NCI-H460 (cell line): ENCODE data around the genes SOCS4 and ATG14.

RAMPAGE:
- cytosol, long total RNA: no peak
- long total RNA: no peak
- nucleus, long total RNA: no peak
These were observed 120.8 kb downstream of the SAMD4A start for GRCh38 chr14:54687447-54688313.

GRCh38 chr14:54701749-54702674, 135.1 kb downstream of the SAMD4A start:
RAMPAGE:
- cytosol, long total RNA: no peak
- long total RNA: no peak
- nucleus, long total RNA: no peak

RAMPAGE:
- cytosol, long total RNA: no peak
- long total RNA: no peak
- nucleus, long total RNA: no peak
These were observed 145.0 kb downstream of the GCH1 start for GRCh38 chr14:54757573-54758136.

DNA sequence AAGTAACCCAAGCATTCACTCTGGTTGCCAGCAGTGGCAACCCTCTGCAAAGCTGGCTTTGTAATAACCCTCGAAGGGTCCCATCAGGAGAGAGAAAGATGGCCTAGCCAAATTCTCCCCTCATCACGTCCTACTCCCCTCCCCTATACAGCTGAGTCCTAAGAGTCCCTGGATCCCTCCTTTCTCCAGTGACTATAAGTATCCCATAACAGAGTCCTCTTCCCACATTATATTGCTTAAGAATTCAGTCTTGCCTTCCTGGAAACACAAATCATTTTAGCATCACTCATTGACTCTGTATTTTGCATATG, 130.3 kb downstream of the GCH1 start:
RAMPAGE:
- cytosol, long total RNA: no peak
- long total RNA: no peak
- nucleus, long total RNA: no peak

GRCh38 chr14:54782742-54783325, 119.8 kb downstream of the GCH1 start:
RAMPAGE:
- cytosol, long total RNA: no peak
- long total RNA: no peak
- nucleus, long total RNA: no peak

DNA sequence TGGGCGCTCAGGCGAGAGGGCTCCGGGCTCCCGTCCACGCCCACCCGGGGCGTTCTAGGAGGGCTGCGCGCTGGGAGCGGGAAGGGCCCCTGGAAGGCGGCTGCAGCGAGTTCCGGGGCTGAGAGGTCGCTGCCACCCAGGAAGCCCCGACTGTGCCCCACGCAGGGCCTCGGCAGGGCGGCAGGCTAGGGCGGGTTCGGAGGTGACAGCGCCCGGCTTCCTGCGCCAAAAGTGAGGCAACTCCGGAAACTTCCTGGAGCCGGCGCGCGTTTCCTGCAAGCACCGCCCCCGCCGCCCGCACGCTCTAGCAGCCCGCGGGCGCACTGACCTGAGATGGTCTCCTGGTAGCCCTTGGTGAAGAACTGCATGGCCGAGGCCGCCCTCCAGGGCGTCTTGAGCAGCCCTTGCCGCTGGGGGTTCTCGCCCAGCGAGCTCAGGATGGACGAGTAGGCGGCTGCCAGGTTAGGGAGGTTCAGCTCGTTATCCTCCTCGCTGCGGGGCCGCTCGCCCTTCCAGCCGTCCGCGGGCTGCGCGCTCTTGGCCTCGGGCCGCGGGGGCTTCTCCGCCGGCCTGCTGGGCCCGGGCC, 540 bp downstream of the GCH1 start:
RAMPAGE:
- cytosol, long total RNA: no peak
- long total RNA: no peak
- nucleus, long total RNA: no peak

DNA sequence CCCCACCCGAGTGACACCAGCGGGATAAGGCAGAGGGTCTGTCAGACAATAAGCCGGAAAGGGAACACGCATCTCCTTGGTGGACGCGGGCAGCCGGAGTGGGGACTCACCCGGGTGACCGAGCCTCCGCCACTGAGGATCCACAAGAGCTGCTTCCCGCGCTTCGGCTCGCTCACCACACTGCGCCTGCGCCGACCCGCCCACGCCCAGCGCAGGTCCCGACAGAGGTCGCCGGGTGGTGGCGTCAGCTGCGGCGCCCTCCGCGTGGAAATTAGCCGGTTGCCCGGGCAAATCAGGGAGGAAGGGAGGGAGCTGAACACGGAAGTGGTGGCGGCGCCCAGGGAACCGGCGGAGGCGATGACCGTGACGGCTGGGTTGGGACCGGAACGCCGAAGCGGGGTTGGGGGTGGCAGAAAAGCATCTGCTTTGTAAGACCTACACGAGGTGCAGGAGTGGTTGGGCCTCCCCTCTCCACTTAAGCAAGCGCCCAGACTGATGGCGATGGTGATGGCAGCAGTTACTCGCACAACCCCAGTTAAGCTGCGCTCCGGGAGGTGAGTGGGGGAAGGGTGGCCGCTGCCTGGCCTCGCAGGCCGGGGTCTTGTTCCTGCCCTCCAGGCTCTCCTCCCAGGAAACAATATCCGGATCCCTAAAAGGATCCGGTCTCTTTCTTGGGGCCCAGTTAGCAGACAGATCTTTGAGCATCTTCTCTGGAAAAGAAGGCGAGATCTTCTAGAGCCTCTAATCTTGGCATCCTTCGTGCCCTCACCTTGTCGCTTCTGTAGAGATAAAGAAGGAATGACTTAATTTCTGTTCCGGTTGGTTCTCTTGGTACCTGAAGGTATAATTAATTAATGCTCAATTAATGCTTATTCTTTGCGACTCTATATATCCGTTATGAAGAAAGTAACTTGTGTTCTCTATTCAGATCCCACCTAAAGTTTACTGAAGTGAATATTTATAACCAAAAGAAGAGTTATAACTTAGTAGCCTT, at the start of gene SOCS4:
Gene SOCS4, plus strand, starts transcription at position 319 of the 994 bp plus-strand sequence.
RAMPAGE:
- cytosol, long total RNA: start-site peak on the minus strand centred at position 141 of the sequence, 15 bp wide, 38 and 70 reads in 2 replicates; start-site peak on the plus strand centred at position 306 of the sequence, 202 bp wide, 438 and 852 reads in 2 replicates
- long total RNA: start-site peak on the minus strand centred at position 171 of the sequence, 27 bp wide, 36 and 93 reads in 2 replicates; start-site peak on the plus strand centred at position 344 of the sequence, 60 bp wide, 200 and 453 reads in 2 replicates
- nucleus, long total RNA: start-site peak on the minus strand centred at position 161 of the sequence, 56 bp wide, 476 and 118 reads in 2 replicates; start-site peak on the plus strand centred at position 345 of the sequence, 57 bp wide, 464 and 246 reads in 2 replicates

DNA sequence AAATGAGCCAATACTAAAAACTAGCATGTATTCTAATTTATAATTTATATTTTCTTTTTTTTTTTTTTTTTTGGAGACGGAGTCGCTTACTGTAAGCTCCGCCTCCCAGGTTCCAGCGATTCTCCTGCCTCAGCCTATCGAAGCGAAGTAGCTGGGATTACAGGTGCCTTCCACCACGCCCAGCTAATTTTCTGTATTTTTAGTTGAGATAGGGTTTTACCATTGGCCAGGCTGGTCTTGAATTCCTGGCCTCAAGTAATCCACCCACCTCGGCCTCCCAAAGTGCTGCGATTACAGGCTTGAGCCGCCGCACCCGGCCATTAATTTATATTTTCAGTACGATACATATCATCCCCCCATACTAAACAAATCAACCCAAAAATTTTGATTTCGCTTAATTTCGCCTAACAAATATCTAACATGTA, 2.7 kb downstream of the MAPK1IP1L start:
RAMPAGE:
- cytosol, long total RNA: no peak
- long total RNA: no peak
- nucleus, long total RNA: no peak

DNA sequence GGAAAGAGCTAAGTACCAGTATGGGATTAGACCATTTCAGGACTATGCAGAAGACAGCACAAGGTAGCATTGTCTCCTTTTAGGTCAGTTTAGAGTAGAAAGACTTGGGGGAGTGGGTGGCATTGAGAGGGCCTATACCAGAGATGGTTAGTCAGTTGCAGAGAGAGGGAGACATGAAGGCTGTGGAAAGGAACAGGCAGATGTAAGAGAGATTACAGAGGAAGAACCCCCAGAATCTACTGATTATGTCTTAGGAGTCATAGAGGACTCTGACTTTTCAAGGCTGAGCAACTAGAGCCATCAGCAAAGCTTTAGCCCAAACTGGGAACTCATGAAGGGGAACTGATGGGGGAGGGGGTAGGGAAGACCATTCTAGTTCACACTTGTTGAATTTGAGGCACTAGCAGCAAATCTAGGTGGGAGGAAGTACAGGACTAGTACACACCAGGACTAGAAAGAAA, 10.0 kb downstream of the LGALS3 start:
RAMPAGE:
- cytosol, long total RNA: no peak
- long total RNA: no peak
- nucleus, long total RNA: no peak

DNA sequence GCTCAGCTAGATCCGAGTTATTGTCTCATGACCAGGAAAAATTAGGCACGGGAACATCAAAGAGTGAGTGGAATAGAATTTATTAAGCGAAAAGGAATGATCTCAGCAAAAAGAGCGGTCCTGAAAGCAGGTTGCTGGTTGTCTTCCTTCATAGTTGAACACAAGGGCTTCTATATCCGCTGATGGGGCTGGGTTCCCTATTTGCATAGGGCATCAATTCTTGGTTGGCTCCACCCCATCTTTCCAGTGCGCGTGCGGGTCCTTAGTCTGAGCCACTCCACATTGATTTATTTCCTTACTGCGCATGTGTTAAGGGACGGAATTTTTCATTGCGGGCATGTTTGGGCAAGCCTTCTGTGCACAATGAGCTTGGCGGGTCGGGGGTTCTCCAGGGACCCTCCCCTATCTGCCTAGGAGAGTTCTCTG, 21.2 kb upstream of the DLGAP5 start:
RAMPAGE:
- cytosol, long total RNA: no peak
- long total RNA: no peak
- nucleus, long total RNA: no peak

RAMPAGE:
- cytosol, long total RNA: no peak
- long total RNA: no peak
- nucleus, long total RNA: no peak
These were observed 26.9 kb downstream of the FBXO34 start for GRCh38 chr14:55297768-55298903.

DNA sequence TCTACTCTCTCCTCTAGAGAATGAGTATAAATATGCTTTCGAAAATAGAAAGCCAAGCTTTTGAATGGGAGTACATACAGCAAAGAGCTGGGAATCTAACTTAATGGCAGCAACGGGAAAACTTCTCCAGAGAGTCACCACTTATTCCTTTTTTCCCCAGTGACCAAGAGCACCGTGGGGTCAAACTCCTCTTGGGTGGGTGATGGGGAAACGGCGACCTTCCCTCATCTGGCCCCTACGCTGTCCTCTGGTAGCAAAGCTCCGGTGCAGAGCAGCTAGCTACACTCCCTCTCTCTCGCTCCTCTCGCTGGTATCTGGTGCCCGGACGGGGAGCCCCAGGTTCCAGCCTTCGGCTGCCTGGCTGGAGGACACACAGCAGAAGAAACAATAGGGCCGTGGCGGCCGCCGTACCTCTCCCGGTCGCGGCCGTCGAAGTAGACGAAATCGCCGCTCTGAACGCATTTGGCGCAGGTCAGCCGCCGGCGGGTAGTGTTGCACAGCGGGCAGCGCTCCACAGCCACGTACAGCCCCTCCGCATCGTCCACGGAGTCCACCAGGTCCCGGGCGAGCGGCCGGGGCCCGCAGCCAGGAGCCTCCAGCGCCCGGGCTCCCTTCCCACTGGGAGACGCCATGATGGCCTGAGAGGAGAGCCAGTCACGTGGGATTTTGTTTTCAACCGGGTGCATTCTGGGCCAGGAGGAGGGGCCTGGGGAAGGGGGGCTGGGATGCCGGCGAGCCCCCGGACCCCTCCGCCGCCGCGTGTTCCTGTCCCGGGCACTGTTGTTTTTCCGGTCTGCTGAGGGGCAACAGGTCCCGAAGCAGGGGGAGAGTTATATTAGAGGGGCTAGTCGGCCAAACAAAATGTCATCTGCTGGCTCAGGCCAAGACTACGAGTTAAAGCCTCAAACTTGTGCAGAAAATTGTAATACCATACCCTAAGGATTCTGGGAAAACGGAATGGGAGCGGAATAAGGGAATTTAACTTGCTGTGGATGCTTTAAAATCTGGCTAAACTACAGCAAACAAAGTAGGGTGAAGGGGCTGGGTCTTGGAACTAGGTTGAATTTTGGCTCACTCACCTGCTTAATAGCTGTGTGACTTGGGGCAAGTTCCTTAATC, at the start of gene ATG14:
Gene ATG14, minus strand, starts transcription at position 640 of the 1,119 bp plus-strand sequence.
RAMPAGE:
- cytosol, long total RNA: start-site peak on the minus strand centred at position 646 of the sequence, 14 bp wide, 311 and 270 reads in 2 replicates
- long total RNA: start-site peak on the minus strand centred at position 646 of the sequence, 14 bp wide, 229 and 525 reads in 2 replicates
- nucleus, long total RNA: no peak

GRCh38 chr14:55499849-55500748, 59.7 kb upstream of the TBPL2 start:
RAMPAGE:
- cytosol, long total RNA: no peak
- long total RNA: no peak
- nucleus, long total RNA: no peak

RAMPAGE:
- cytosol, long total RNA: no peak
- long total RNA: no peak
- nucleus, long total RNA: no peak
These were observed 39.1 kb downstream of the KTN1 start for GRCh38 chr14:55618991-55619558.

RAMPAGE:
- cytosol, long total RNA: no peak
- long total RNA: no peak
- nucleus, long total RNA: no peak
These were observed 192.3 kb upstream of the PELI2 start for GRCh38 chr14:55925952-55926310.

GRCh38 chr14:56005682-56006230, 112.5 kb upstream of the PELI2 start:
RAMPAGE:
- cytosol, long total RNA: no peak
- long total RNA: no peak
- nucleus, long total RNA: no peak

DNA sequence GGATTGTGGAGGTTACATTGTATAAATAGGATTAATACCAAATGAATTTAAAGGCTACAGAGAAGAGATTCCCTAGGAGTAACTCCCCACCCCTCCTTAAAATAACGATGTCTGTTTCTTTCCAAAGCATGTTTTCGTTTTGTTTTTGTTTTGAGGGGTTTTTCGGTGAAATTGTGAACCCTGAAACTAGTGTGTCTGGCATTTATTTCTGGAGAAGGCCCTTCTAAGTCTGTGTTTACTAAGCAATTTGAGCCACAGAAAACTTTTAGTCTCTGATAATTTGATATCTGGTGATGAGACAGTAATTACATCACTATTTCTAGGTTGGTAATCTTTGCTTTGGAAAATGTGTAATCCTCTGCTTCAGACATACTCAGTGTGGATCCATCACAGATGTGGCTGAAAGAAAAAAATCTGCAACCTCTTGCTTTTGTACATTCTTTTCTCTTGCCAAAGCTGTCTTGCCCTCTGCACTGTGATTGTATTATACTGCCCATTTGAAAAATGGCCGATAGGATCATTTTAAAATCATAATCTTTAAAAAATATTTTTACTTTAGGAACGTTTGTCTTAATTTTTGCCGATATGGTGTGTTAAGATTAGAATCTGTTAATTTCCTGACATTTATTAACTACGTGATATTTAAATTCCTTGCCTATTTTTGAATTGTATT, 78.0 kb downstream of the PELI2 start:
RAMPAGE:
- cytosol, long total RNA: no peak
- long total RNA: no peak
- nucleus, long total RNA: no peak

DNA sequence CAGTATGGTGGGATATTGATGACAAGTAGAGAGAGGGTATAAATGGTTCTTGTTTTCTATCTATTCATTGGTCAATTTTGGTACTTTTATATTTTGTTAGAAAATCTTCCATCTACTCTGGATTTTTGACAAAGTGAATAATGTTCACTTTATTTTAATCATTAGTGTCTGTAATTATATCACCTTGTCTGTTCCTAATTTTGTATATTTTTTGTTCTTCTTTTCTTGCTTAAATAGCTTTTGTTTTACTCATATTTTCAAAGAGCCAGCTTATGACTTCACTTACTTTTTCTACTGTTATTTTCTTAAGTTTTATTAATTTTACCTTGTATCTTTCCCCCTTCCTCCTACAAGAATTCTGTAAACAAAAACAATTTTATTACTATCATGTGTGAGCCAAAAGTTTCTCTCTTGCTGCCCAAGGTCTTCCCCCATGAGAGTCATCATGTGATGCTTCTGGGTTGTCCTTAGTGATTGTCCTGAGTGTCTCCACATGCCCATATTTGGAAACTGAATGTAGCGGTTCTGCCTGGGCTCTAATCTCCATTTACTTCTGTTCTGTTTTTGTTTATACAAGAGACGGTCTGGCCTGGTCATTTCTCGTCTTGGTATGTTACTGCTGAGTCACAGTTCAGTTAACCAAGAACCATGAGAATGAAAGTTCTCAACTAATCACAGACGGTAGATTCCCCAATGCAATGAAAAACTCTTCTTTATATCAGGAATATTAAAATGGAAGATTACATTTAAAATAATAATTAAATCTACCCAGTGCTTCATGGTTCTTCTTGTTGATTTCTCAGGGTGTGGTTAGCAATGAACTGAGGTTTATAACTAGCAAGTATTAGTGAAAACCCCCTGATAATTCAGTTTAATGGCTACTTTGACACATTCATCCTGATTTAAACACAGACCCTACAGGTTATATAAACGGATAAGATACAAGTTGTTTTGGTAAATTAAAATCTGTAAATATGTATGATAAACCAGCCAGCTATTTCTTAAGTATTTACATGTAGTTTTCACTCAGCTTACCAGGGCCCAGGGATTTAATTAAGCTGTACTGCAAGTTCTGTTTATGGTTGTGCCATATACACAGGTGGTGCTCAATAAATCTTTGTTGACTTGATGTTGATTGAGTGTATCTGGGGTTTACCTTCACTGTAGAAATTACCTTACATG, 80.9 kb downstream of the PELI2 start:
RAMPAGE:
- cytosol, long total RNA: no peak
- long total RNA: no peak
- nucleus, long total RNA: no peak

DNA sequence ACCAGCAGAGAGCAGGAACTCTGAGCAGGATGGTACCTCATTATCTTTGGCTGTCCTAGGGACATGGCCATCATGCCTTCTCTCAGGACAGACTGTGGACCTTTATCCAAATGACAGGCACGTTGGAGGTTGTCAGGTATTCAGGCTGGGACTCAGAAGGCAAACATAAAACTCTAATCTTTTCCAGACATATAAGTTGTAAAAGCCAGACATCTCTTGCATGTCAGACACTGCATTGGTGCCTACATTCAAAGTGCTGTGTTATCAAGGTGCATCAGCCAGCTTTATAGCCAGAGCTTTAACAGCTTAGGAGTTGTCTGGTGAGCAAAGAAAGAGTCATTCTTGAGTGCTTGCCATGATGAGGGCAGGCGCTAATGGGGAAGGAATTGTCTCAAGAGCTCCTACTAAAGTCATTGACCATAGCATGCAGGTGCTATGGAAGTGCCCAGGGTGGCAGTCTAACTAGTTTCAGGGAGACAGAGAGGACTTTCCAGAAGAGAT, 89.6 kb downstream of the PELI2 start:
RAMPAGE:
- cytosol, long total RNA: no peak
- long total RNA: no peak
- nucleus, long total RNA: no peak

RAMPAGE:
- cytosol, long total RNA: no peak
- long total RNA: no peak
- nucleus, long total RNA: no peak
These were observed 123.5 kb downstream of the PELI2 start for GRCh38 chr14:56241429-56242361.